Metastatic Pancreatic Carcinoma in the Ovary (tissue), 1 donor: Measurements from ENCODE around the genes BPHL and PSMG4.

GRCh38 chr6:2943245-2943659 is 28.1 kb downstream of the SERPINB6 start:
- PRO-cap: no peak

DNA sequence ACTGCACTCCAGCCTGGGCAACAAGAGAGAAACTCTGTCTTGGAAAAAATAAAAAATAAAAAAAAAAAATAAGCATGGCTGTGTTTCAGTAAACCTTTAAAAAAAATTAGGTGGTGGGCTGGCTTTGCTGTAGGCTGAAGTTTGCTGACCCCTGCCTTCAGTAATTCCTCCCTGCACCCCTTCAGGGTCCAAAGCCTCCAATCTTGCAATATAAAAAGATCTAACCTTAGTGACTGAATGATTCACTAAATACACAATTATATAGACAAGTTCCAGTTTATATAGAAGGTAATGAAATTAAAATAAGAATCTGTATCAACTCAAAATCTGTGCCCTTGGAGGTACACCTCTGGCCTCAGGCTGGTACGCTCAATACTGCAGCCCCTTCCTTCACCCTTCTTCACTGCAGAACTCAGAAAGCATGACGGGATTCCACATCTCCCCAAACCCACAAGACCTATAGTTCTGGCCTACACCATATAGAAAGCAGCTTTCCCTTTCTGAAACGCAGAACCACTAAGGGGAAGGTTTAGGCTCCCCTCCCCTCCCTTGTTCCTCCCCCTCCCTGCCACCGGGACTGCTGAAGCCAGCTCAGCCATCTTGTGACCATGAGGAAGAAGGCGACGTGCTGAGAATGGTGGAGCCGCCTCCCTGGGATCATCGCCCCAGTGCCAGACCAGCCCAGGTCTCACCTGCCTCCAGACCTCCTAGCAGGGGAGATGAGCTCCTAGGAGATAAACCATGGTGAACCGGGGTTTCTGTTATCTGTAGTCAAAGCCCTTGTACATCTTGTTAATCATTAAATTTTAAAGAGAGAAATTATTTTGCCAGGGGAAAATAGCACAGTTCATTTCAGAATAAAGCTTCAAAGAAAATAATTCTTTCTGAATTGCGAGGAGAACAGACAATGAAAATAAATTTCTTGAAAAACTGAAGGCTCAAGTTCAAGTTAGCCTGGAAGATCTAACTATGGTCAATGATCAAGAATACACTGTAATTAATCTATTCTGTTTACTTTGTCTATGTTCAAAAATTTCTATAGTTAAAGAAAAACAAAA is 19.7 kb downstream of the SERPINB6 start:
- PRO-cap: bidirectional peak, plus-strand start at position 617 of the sequence, minus-strand start at position 554 of the sequence

GRCh38 chr6:2961458-2962590 is 9.5 kb downstream of the SERPINB6 start:
- PRO-cap: unidirectional peak, plus-strand start at chr6:2962217

DNA sequence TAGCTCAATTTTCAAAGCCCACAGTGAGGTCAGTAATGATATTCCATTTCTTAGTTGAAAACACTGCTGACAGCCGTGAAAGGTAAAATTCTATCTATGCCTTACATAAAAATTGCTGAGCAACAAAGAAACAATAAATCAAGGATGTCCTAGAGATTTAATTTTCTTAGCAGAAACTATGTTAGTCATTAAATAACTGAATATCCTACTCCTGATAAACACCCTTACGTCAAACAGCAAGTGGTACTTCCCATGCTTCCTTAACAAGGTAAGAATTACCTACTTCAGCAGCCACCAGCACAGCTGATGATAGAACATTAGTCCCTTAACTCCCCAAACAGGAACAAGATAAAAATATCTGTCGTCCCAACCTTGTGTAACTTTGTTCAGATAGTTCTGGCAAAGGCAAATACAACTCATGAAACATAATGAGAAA is 8.8 kb downstream of the SERPINB6 start:
- PRO-cap: no peak

- PRO-cap: bidirectional peak, plus-strand start at chr6:2989897, minus-strand start at chr6:2989529
Measured at GRCh38 chr6:2989439-2990252, 10.0 kb upstream of the NQO2 start.

DNA sequence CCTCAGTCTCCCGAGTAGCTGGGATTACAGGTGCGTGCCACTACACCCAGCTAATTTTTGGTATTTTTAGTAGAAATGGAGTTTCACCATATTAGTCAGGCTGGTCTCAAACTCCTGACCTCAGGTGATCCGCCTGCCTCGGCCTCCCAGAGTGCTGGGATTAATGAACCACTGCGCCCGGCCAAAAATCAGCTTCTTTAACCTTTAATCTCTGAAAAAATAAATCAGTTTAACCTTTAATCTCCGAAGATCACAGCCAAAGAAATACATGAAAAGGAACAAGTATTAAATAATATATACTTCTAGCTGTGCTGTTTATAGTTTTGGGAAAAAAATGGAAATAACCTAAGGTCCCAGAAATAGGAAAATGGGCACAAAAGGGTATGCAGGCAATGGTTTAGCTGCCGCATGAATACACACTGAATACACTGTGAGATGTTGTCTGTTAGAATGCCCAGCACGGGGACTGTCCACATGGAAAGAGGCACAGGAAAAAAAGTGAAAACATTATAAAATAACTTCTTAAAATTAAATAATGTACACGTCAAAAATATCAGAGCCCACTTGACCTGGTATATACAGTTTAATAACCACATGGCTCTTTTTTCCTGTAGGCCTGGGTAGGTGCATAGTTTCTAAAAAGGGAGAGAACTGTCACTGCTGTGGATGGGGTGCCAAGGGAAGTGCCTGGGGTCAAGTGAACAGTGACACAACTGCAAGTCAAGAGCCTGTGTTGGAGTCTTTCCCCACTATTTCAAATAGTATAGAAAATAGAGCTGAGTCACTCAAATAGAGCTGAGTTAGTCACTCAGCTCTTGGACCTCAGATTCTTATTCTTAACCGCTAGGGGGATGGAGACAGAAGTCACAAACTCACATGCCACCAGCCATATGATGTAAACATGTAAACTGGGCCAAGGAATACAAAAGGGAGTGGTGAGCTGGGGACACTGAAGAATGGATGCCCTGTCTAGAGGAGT is 1.8 kb downstream of the NQO2 start:
- PRO-cap: no peak

- PRO-cap: bidirectional peak, plus-strand start at chr6:3024030, minus-strand start at chr6:3023979
Measured at GRCh38 chr6:3023222-3024468, 24.0 kb downstream of the NQO2 start.

GRCh38 chr6:3118489-3119609 is at the start of gene BPHL:
Gene BPHL (plus strand): TSS chr6:3118711.
- PRO-cap: bidirectional peak, plus-strand start at chr6:3118735, minus-strand start at chr6:3118549

GRCh38 chr6:3258677-3259321 is at the start of gene PSMG4:
Gene PSMG4 (plus strand): TSS chr6:3258947.
- PRO-cap: bidirectional peak, plus-strand start at chr6:3258952, minus-strand start at chr6:3258770

GRCh38 chr6:3383487-3383991 is 73.3 kb downstream of the SLC22A23 start:
- PRO-cap: no peak

GRCh38 chr6:3385596-3386155 is 71.2 kb downstream of the SLC22A23 start:
- PRO-cap: no peak

GRCh38 chr6:3725027-3725375 is 26.5 kb downstream of the PXDC1 start:
- PRO-cap: no peak

DNA sequence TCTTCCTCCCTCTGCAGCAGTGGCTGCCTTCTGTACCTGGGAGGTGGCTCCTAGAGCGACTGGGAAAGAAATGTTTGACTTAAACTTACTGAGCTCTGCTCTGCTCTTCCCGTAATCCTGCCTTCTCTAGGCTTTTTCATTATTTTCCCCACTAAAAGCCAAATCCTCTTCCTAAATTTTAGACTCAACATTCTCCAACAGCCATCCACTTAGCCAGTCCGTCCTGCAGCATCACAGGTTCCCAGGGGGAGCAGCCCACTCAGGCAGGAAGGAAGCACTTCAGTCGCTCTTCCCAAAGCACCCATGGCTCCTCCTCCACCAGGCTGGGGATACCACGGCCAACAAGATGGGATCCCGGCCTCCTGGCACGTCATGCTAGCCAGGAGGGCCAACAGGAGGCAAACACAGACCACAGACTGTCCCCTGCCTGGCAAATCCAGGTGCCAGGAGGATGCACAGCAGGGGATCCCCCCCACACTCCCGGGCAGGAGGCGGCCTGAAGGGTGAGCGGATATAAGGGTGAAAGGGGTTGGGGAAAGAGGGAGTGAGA is 7.5 kb downstream of the PXDC1 start:
- PRO-cap: no peak

DNA sequence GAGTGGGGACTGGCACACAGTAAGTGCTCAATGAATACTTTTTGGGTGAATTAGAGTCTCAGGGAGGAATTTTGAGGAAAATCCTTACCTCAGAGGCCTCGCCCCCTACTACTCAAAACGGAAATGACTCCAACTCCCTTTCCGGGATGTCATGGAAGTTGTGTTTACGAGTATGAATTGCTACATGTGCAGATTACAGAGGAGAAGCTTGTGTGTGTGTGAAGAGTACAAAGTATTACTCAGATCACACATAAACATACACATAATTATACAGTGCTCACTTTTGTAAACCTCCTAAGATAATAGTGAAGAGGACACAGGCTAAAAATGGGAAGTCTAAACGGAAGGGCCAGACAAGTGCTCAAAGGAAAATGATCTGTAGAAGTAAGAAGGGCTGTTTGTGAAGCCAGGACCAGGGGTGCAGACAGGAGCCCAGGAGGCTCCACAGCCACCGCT is 43.4 kb upstream of the FAM50B start:
- PRO-cap: no peak

- PRO-cap: no peak
Measured at GRCh38 chr6:3841549-3842084, 7.6 kb upstream of the FAM50B start.

DNA sequence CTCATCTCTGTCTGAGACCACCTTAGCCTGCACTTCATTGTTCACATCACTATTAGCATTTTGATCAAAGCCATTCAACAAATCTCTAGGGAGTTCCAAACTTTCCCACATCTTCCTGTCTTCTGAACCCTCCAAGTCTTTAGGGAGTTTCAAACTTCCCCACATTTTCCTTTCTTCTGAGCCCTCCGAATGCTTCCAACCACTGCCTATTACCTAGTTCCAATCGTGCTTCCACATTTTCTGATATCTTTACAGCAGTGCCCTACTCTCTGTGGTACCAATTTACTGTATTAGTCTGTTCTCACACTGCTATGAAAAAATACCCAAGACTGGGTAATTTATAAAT is 84.2 kb upstream of the ECI2 start:
- PRO-cap: no peak

- PRO-cap: no peak
Measured at GRCh38 chr6:4333854-4334507, 198.6 kb upstream of the ECI2 start.

DNA sequence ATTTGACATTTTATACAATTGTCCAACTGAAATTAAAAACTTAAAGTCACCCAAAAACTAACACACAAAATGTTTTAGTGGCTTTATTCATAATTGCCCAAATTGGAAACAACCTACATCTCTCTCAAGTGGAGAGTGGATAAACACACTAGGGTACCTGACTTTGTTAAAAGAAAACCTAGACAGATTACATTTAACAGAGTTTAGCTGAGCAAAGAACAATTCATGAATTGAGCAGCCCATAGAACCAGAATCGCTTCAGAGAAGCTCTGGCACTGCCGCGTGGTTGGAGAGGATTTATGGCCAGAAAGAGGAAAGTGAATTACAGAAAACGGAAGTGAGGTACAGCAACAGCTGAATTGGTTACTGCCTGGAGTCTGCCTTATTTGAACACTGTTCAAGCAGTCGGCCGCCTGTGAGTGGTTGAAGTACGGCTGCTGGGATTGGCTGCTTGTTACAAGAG is 253.9 kb upstream of the CDYL start:
- PRO-cap: no peak

DNA sequence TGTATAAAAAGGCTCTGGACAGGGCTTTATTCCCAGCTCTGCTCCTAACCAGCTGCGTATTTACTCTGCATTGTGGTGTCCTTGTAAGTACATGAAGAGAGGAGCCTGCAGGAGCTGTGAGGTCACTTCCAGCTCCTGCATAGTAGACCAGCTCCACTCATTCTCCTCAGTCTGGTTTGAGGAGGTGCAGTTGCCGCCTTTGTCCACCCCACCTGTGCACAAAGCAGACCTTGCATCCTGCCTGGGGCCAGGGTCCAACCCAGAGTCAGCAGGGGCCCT is 211.1 kb upstream of the CDYL start:
- PRO-cap: no peak

- PRO-cap: no peak
Measured at GRCh38 chr6:4615873-4616221, 160.4 kb upstream of the CDYL start.